Daoy (cell line): ENCODE results near the genes SDHC, FCGR3A and SH2D1B.

DNA sequence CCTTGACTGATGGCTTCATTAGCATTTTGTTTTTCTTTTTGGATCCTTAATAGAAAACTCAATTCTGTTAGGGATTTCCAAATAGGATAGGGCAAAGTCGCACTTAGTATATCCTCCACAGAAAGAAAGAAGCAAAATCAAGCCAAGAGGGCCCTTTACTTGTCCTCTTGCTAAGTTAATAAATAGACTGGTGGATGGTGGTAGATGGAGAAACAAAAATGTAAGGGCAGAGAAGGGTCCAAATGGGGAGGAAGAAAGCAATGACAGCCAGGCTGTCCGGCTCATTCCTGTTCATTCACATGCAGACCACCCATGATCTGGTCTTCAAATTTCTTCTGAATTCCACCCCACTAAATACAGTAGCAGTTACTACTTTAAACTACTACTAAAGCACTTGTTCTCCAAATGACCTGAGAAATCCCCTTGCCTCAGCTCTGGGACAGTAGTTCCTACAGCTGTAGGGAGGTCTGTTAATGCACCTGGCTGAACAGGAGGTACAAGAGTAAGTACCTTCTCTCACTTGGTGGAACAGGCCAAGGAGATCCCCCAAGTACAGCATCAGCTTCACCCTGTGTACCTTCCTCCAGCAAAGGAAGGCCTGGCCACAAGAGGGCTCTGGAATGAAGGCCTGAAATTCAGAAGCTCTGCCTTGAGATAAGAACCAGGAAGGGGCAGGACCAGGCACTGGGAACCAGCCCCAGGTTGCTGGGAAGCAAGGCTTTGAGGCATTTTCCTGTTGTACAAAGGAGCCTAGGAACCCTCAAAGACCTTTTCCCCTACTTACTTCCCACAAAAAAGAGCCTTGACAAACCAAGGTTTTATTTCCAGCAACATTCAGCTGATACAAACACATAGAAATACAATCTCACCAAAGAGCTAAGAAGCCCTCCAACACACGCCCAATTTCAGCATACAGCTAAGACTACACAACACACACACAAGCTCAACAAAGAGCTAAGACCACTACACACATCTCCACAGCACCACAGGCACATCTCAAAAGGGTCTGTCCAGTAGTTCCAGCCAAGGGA, 23.7 kb downstream of the F11R start:
- RAMPAGE, long total RNA: no peak

- RAMPAGE, long total RNA: no peak
These were observed 1.4 kb downstream of the USF1 start for GRCh38 chr1:161044365-161044882.

DNA sequence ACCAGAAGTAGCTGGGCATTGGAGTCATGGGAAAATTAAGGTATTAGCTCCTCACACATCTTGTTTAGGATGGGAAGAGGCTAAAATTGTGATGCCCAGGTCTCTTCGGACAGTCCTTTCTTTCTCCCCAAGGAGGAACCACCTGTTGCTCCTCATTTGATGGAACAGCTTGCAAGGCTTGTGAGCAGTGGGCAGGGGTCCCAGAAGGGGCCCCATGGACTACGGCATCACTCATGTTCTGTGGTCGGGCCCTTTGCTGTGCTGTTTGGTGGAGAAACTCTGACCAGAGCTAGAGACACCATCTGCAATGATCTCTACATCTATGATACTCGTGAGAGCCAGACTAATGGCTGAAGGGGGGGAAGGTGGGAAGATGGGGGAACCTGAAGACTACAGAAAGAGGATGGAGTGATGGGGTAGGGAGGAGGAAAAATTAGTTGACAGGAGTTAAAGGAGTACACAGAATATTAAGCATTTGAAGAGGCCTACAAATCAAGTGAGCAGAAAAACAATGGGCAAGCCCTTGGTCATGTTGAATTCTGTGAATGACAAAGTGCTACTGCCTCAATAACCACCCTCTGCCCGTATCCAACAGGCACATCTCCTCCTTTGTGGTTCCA, 1.4 kb downstream of the KLHDC9 start:
- RAMPAGE, long total RNA: no peak

DNA sequence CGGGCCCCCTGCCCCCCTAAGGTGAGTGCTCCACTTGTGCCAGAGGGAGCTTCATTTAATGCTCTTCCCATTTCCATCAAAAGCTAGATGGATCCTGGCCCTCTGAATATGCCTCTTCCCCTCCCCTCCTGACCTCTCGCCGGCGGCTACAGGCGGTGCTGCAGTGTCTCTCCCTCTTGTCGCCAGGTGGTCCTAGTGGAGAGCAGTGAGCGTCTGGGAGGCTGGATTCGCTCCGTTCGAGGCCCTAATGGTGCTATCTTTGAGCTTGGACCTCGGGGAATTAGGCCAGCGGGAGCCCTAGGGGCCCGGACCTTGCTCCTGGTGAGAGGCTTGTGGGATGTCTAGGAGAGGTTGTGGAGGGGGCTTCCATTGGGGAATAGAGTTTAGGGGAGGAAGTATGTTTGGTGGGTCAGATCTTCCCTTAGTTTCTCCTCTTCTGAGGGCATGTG, 712 bp downstream of the PPOX start:
- RAMPAGE, long total RNA: no peak

DNA sequence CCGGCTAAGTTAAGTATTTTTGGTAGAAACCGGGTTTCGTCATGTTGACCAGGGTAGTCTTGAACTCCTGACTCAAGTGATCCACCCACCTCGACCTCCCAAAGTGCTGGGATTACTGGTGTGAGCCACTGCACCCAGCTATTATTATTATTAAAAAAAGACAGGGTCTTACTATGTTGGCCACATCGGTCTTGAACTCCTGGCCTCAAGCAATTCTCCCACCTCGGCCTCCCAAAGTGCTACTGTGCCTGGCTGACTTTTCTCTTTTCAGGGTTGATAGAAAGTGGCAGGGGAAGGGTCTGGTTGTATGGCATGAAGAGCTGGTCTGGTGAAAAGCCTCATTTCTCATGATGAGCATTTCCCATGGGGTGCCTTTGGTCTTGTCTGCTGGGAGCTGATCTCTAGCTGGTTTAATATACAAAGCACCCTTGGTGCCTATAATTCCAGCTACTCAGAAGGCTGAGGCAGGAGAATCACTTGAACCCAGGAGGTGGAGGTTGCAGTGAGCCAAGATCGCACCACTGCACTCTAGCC, 724 bp downstream of the FCER1G start:
- RAMPAGE, long total RNA: no peak

GRCh38 chr1:161305499-161306880, 3.8 kb downstream of the MPZ start:
- RAMPAGE, long total RNA: no peak

DNA sequence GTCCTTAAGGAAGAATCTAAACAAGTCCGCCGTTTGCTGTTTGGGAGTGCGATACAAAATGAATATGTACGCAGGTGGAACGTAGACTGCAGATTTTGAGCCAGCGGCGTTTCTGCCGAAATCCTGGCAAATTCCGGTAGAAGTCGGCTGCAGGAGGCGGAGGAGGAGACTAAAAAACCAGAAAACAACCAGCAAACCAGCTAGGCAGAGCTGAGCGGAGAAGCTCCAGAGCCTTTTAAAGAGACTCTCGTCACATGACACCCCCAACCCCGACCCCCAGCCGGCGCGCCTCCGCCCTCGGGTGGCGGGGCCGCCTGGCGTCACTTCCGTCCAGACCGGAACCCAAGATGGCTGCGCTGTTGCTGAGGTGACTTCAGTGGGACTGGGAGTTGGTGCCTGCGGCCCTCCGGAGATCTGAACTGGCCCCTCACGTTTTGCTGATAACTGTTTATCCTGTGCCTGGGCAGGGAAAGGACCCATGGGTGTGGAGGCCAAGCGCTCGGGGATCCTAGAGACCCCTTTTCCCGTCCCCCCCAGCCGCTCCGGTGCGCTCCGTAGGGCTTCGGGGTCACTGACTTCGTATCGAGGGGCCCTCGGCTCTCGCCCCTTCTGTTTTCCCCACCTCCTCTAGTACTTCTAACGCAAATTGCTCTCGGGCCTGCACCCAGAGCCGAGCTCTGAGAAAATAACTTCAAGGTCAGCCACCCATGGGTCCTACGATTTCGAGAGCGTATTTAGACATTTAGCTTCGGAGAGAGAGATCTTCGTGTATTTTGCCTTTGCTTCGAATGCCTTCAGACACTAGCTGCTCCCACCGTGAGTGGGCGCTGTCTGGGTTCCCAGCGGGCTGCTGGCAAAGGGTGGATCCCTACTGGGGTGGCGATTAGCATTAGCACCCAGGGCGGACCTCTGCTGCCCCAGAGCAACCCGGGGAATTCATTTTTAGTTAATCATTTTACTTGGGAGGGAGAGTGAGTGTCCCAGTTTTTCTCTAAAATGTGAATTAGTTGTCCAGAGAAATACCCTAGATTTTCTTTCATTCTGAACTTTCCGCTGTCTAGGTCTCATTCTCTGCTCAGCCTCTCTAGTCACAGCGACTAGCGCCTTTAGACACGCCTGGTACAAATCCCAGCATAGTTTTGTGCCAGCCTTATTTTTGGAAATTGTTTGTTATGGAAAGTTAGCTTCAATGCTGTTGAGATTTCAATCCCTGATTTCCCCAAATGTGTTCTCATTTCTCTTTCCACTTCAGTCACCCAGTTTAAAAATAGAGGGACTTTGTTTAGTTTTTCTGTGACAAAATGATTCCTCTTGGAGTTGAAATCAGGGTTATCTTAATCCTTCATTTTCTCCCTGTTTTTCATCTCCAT, at the start of gene SDHC:
SDHC (plus strand) TSS at position 323 of the 1,370 bp plus-strand sequence.
- RAMPAGE, long total RNA: no peak

DNA sequence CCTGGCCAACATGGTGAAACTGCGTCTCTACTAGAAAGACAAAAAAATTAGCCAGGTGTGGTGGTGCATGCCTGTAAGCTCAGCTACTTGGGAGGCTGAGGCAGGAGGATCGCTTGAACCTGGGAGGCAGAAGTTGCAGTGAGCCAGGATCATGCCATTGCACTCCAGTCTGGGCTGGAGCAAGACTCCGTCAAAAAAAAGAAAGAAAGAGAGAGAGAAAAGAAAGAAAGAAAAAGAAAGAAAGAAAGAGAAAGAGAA, 62.9 kb upstream of the CFAP126 start:
- RAMPAGE, long total RNA: no peak

DNA sequence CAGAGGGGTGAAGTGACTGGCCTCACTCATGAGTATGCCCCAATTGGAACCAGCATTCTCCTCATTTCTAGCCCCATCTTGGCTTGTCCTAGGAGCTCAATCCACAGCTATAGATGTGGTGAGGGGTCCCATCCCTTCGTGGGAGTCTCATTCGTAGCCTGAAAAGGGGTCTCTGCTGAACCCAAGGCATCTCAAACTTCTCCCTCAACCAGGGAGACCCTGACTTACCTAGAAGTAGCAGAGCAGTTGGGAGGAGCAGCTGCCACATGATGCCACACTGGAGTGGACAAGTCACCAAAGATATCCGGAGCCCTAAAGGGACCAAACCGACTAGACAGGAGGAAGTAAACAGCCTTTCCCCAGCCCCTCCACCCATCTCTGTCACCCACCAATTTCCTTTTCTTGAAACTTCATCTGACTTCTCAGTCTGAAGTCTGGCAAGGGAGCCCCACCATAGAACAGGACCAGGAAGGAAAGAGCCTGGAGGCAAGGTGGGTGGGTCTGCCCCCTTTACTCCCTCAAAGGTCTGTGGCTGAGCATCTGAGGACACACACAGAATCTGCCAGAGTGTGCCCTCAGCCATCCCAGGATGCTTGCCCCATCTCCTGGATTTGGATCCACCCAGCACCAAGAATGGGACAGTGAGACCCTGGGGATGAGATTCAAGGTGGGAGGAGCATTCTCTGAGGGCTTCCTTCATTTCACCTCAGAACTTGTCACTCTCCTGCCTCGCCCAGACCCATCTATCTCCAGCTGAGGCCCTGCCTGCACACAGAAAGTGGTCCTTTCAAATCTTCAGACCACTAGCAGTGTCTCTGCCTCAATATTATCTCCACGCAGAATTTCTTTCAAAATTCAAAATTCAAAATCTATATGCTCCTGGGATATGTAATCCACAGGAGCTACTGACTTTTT, at the start of gene FCGR3A:
FCGR3A (minus strand) TSS at position 350 of the 915 bp plus-strand sequence.
- RAMPAGE, long total RNA: no peak

DNA sequence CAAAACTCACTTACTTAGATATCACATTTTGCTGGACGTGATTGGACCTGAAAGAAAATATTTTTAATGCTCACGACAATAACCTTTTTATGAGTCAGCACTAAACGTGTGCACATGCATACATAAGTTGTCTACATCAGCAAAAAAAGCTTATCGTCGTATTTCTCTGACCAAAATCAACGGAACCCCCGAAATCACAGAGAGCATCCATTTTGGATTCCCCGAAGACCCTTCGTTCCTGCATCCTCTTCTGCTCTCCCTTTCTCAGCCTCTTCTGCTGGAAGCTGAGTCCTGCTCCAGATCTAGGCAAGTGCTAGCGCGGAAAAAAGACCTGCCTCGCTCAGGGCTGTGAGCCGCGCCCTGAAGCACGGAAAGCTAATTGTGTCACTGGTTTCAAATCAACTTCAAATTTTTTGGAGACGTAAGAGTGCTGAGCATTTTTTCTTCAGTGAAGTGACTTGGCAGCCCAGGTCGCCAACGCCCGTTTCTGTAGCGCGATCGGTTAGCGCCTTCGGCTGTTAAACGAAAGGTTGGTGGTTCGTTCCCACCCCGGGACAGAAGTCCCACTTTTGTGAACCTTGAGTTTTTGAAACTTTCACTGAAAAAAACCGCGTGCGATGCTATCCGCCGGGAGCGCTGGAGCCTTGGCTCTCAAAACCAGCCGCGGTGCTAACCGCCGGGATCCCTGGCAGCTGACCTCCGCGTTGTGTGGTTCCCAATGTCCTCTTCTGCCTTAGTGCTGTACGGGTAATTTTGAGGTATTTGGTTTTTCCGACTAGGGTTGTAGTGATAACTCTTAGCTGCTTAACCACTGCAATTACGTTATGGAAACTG, 9.6 kb downstream of the FCGR3B start:
- RAMPAGE, long total RNA: no peak

GRCh38 chr1:161997710-161998418, 25.8 kb downstream of the OLFML2B start:
- RAMPAGE, long total RNA: no peak

GRCh38 chr1:162070499-162070774, 946 bp downstream of the NOS1AP start:
- RAMPAGE, long total RNA: no peak

DNA sequence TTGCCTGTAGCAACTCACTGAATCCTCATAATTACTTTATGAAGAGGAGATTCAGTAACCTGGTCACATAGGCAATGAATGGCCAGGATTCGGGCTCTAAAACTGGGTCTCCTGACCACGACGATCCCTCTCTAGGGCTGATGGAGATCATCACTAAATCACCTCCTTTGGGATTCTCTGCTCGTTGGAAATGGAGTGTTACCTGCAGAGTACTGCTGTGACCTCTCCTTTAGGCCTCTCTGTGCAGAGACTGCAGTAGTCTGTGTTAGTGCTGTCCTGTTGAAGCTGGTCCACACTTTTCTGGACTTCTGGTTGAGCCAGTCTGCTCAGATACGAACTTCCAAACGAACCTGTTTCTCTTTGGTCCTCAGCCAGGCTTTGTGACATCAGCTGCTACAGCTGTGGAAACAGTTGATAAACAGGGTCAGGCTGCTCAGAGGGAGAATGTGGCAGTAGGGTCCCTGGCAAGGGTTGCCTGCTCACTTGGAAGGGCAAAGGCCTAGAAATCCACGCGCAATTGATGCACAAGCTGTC, 98.7 kb downstream of the NOS1AP start:
- RAMPAGE, long total RNA: no peak

- RAMPAGE, long total RNA: no peak
These were observed 11.2 kb downstream of the SPATA46 start for GRCh38 chr1:162365233-162366107.

DNA sequence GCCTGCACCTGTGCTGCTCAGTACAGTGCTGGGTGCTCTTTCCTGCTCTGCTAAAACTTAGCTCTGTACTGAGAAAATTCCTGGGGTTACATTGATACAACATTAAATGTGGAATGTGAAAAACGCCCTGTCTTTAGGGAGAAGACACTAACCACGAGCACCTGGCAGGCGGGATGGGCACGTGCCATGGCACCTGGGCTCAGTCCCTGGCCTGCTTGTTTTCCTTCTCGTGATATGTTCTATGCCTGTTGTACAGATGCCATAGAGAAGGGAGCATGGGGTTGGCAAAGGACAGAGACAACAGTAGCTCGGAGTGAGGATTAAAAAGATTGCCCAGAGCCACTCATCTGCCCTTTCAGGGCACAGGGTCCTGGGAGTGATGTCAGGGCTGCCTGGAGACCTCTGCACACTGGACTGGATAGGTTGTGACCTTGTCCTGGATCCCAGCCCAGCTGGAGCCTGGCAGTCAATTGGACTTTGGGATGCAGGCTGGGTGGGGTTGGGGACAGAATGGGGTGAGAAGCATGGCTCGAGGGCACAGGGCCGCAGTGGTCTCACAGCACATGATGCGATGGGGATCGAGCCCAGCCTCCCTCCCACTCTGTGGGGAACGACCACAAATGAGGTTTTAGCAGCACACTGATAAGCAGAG, 4.2 kb downstream of the SPATA46 start:
- RAMPAGE, long total RNA: no peak

DNA sequence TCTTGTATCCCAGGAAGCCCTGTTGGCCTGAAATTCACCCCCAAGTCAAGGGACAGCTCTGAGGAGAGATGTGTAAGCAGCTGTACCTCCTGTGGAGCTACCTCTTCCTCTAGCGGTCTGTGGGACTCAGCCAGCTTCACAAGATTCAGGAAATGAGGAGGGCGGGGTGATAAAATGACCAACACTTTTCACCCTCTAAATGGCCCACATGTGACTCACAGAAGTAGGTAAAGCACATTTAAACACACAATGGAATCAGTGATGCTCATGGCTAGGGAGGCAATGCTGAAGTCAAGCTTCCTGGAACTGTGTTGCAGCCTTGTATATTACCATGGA, at the start of gene SH2D1B:
SH2D1B (minus strand) TSS at position 111 of the 336 bp plus-strand sequence.
- RAMPAGE, long total RNA: no peak

DNA sequence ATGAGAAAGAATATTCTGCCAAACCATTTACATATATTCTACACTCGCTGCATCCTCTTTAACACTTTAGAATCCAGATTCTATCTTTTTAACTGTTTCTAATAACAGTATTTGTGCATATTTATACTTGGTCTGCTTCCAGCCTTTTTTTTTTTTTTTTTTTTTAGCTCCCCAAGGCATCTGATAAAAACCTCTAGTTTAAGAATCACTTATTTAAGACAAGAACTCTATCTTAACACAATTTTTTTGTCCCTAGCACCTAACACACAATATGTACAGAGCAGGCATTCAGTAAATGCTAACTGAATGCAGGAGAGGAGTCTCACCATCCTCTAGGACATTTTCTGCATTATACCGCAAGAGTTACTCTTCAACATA, 29.8 kb upstream of the UHMK1 start:
- RAMPAGE, long total RNA: no peak

- RAMPAGE, long total RNA: no peak
These were observed 19.9 kb upstream of the UAP1 start for GRCh38 chr1:162541458-162542190.

GRCh38 chr1:162552158-162552804, 9.2 kb upstream of the UAP1 start:
- RAMPAGE, long total RNA: no peak

- RAMPAGE, long total RNA: no peak
These were observed 22.1 kb upstream of the DDR2 start for GRCh38 chr1:162609875-162610833.